Placental pericyte (primary cell): ENCODE results near the genes APOOL, ZNF711, CHM, PABPC5, PCDH11X, NAP1L3 and FAM133A.

- CAGE, long polyA plus RNA = no peak
Measured at GRCh38 chrX:81940593-81940792, 738.6 kb downstream of the SH3BGRL start.

- CAGE, long polyA plus RNA = no peak
Measured at GRCh38 chrX:82756383-82756716, 751.7 kb upstream of the POU3F4 start.

GRCh38 chrX:84186768-84187424, 1.1 kb downstream of the RPS6KA6 start:
- CAGE, long polyA plus RNA = no peak

- CAGE, long polyA plus RNA = no peak
Measured at GRCh38 chrX:85003598-85004317, at the start of gene APOOL. Gene APOOL, plus strand, starts transcription at chrX:85003877.

DNA sequence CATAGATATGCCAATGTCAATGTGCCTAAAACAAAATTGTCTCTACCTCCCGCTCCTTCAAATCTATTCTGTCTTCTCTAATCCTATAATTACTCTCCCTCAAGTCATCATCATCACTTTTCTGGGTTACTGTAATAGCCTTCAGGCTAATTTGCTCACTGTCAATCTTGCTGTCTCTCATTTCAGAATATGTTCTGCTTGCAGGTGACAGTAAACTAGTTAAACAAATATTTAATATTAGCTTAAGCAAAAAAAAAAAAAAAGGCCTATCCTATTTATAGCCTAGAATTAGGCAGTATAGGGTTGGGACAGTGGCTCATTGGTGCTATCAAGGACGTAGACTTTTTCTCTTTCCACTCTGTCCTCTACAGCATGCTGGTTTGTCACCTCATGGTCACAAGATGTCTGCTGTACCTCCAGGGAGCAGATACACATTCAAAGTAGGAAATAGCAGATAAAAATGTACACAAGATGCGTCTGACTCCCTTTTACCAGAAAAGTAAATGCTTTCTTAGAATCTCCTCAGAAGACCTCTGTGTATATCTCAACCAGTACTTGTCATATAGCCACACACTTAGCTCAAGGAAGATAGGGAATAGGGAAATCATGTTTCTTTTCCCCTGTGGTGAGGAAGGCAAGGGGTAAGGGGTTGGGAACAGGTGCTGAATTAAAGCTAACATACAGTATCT, 86.2 kb downstream of the APOOL start:
- CAGE, long polyA plus RNA = no peak

DNA sequence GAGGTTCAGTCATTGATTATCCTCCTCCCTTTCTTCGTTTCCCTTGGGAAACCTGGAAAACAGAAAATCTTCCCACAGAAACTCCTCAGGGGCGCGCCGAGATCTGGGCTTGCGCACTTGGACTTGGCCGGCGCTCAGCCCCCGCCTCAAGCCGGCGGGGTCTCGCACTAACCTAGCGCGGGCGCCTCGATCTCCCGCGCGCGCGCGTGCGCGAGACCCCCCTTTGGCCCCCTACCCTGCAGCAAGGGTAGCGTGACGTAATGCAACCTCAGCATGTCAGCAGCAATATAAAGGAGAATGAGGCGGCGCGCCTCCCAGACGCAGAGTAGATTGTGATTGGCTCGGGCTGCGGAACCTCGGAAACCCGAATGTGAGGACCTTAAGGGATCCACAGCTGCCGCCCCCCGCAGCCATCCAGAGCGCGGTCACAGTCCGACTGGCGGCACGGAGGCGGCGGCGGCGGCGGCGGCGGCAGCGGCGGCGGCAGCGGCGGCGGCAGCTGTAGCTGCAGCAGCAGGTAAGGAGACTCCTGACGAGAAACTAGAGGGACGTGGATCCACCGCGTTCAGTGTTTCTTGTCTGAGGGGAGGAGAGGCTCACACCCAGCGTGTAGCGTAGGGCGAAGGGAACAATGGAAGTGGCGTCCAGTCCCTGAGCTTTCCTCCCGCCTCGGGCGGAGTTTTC, at the start of gene ZNF711:
Gene ZNF711, plus strand, starts transcription at position 317 of the 684 bp plus-strand sequence.
- CAGE, long polyA plus RNA = no peak

DNA sequence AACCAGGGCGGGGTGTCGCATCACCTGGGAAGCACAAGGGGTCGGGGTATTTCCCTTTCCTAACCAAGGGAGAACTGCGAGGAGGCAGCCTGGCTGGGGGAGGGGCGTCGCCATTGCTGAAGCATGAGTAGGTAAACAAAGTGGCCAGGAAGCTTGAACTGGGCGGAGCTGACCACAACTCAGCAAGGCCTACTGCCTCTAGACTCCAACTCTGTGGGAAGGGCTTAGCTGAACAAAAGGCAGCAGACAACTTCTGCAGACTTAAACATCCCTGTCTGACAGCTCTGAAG, 44.8 kb downstream of the CHM start:
- CAGE, long polyA plus RNA = no peak

DNA sequence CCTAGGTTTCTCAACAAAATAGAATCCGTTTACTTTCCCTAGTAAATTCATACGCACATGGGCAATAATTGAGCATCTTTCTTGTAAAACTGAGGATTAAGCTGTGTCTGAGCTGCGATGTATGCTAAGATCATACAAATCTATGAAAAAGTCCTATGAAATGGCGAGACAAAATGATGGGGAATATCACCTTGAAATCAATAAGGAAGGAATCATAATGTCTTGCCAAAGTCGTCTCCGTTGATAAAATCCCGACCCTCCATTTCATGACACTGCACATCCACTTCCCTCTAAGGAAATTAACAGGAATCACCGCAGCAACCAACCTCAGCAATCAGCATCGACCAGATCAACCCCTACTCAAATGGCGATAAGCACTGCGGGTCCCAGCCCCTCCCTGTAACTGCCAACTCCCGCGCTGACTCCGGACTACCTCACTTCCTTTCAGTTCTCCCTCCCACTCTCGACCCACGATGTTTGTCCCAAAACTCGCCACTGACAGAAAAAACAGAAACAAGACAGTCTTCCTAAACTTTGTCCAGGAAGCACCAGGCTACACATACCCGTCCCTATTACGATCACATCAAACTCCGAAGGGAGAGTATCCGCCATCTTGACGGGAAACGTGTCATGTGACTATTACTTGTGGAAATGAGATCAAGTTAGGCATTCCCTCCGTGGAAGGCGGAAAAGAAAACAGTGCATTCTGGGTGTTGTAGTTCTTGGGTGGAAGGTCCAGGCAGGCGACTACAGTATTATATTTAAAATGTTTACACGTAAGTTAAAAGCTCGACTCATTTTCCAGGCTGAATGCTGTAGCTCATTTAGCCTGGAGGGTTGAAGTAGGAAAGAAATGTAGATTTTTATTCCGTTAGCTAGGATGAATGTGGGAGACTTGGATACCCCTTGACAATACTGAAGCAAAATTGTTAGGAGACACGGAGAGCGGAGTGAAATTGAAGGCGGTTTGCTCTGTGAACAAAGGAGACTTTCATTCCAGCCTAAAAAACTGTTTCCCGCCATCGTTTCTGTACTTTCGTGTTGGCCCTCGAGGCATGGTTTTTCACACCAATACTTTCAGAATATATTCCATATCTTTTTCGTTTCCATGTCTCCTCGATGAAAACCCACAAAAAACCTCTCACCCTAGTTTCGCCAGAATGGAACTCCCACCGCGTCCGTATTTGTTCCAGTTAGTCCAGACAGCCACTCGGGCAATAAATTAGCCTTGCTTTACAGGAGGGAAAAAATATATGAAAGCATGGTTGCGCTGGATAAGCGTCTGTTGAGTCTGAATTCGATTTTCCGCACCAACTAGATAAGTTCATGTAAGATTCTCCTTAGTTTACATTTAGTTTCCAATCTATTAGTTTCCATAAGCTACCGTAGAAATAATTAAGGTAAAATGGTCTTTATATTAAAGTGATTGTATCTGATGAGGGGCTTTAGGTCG, at the start of gene CHM:
Gene CHM, minus strand, starts transcription at position 638 of the 1,453 bp plus-strand sequence.
- CAGE, long polyA plus RNA = no peak

GRCh38 chrX:88612922-88613690, 133.9 kb upstream of the CPXCR1 start:
- CAGE, long polyA plus RNA = no peak

DNA sequence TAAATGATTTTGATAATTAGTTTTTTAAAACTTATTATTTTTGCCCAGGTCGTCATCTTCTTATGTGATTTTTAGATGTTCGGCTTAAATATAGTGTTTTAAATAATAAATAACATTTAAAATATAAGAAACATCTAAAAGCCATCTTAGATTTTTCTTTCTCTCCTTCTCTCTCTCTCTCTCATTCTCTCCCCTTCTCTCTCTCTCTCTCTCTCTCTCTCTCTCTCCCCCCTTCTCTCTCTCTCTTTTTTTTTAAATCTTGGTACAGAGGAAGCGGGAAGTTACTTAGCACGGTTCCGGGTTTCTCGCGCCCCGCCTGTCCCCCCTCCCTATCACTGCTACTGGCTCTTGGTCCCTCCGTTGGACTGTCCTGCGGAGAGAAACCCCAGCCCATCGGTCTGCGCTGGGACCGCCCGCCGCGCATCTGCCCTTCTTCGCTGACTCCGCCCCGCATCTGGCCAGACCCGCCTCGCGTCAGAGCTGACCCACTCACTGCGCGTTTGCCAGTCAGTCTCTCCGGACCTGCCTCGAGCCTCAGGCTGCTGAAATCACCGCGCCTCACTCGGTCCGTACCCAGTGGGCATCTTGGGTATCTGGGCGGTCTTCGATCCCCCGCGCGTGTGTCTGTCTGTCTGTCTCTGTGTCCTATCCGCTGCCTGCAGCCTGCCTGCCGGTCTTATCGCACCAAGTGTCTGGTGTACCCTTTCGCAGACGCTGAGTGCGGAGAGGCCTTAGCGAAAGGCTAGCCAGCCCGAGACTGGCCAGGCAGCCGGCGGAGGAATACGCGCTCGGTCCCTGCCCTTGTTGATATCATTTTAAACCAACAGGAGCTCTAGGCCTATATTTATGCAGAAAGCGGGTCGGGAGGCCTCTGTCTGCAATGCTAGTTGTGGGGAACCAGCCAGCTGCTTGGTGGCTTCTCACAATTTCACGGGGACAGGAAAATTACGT, at the start of gene PABPC5:
Gene PABPC5, plus strand, starts transcription at position 510 of the 951 bp plus-strand sequence.
- CAGE, long polyA plus RNA = no peak

- CAGE, long polyA plus RNA = no peak
Measured at GRCh38 chrX:91779054-91779638, at the start of gene PCDH11X. Gene PCDH11X, plus strand, starts transcription at chrX:91779375.

GRCh38 chrX:93672533-93673846, at the start of gene NAP1L3:
Gene NAP1L3, minus strand, starts transcription at chrX:93673578.
- CAGE, long polyA plus RNA = no peak

GRCh38 chrX:93673847-93674558, at the start of gene FAM133A:
Gene FAM133A, plus strand, starts transcription at chrX:93674206.
- CAGE, long polyA plus RNA = no peak

DNA sequence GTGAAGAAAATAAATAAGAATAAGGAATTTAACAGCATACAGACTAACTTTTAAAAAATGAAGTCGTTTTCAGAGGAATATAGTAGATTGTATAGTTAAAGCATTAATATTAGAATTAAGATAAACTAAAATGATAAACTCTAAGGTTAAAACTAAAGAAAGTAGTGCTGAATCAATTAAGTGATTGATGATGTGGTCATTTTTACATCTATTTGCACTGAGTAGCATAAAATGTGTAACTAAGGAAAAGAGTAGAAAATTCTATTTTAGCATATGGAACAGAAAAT, 531.0 kb downstream of the FAM133A start:
- CAGE, long polyA plus RNA = no peak

DNA sequence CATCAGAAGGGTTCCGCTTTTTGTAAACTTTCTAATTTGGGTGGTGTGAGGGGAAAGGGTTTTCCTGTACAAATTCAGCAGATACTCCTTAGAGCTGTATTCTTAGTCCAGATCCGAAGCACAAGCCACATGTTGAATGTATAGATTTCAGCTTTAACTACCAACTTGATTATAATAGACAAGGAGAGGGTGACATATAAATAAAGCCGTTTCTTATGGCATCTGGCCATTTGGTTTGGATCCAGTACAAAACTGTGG, 1.3 kb downstream of the DIAPH2 start:
- CAGE, long polyA plus RNA = no peak

DNA sequence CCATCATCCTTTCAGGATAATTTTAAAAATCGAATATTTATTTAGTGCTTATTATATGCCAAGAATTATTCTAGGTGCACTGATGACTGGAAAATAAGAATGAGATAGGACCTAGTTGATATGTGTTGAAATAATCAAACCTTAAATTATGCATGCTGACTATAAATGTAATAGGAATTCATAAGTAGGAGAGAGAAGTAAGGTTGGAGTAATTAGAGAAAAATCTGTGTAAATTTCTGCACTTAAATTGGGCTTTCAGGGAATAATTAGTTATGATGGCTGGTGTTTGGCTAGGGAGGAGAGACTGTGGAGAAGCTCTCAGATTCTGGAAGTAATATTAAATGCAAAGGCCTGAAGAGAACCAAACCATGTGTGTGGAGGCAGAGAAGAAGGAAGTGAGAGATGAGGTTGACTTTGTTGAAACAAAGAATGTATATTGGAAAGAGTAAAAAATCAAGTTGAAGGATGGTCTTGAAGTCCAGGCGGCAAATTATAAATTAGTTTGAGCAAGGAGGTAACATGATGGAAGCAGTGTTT, 79.4 kb downstream of the DIAPH2 start:
- CAGE, long polyA plus RNA = no peak

- CAGE, long polyA plus RNA = no peak
Measured at GRCh38 chrX:96994393-96994891, 110.7 kb downstream of the RPA4 start.

- CAGE, long polyA plus RNA = no peak
Measured at GRCh38 chrX:97563381-97563961, 679.8 kb downstream of the RPA4 start.

DNA sequence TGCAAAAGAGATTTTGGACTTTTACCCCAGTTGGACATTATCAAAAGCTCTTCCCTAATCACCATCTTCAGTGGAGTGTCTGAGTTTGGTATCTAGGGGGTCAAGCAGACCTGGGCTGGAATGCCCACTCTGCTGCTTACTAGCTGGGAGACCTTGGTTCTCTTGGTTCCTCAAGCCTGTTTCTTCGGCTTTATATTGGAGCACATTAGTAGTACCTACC, 4.7 kb downstream of the SRPX2 start:
- CAGE, long polyA plus RNA = no peak

DNA sequence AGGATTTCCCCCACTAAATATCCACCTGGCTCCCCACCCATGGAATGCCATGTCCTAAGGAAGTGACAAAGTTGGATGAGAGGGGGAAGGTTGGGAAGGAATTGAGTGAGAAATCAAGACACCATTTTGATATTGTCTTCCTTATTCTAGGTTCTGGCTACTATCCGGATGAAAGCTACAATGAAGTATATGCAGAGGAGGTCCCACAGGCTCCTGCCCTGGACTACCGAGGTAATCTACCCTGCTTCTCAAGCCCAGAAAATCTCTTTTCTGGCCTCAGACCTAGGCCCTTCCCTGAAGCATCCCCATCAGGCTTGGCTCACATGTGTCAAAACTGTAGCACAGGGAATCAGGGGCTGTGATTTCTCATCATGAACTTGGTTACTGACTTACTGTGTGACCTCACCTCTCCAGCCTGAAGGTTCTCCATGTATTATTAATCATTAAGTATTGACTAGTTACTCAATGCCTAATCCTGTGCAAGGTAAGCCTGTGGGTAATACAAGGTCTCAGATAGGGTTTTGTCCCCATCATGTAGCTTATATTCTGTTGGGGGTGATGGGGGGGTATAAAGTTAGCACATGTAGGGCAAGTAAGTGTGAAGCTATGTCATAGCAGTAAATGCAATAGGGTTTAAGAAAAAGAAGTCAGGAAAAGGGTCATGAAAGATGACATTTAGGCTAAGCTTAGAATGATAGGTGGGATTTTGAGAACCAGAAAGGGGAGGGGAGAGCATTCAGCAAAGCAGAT, 6.8 kb downstream of the SRPX2 start:
- CAGE, long polyA plus RNA = no peak